Duodenum (tissue), 1 donor: ENCODE results near the gene FSCN2.

GRCh38 chr17:81150392-81151141, 14.7 kb upstream of the PVALEF start:
- PRO-cap, result no peak

DNA sequence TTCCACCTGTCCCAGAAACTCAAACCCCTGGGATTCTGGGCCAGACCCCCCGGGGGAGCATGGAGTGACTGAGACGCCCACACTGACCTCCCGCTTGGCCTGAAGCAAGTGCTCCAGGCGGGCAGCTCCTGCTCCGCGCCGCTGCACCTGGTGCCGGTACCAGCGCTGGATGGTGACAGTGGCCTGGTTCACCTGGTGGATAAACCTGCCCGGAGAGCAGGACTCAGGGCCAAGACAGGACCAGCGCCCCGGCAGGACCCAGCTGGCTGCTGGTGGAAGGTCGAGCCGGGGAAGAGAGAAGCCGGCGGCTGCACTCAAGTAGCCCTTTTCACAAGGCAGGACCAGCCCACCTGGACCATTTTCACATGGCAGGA, 22.5 kb downstream of the CEP131 start:
- PRO-cap, result no peak

DNA sequence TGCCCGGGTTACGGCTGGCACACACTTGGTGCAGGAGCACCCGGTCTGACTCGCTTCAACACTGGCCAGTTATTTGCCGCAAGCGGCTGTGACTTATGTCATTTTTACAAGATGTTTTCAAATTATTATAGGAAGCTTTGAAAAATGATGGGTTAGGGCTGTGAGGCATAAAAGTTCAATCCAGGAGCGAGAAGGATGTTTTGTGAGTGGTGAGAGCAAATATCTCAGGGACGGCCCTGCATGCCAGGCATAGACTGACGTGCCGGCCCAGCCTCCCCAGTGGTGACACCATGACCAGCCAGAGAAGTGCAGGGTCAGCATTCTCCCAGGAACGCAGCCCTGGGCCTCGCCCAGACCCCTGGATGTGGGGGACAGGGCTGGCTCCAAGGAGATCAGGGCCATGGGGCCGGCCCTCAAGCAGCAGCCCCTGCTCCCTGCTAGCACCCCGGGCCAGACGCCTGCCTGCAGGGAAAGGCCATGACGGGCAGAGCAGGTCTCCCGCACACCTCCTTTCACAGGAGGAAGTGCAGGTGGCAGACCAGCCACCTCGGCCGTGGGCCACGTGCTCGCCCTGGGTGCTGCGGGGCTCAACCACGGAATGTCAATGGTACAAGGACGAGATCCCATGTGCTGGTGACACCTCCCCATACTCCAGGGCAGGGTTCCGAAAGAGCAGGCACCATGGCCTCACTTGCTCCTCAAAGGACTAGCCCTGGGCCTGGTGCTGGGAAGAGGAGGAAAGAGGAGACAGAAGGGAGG, 9.5 kb downstream of the NDUFAF8 start:
- PRO-cap, result no peak

DNA sequence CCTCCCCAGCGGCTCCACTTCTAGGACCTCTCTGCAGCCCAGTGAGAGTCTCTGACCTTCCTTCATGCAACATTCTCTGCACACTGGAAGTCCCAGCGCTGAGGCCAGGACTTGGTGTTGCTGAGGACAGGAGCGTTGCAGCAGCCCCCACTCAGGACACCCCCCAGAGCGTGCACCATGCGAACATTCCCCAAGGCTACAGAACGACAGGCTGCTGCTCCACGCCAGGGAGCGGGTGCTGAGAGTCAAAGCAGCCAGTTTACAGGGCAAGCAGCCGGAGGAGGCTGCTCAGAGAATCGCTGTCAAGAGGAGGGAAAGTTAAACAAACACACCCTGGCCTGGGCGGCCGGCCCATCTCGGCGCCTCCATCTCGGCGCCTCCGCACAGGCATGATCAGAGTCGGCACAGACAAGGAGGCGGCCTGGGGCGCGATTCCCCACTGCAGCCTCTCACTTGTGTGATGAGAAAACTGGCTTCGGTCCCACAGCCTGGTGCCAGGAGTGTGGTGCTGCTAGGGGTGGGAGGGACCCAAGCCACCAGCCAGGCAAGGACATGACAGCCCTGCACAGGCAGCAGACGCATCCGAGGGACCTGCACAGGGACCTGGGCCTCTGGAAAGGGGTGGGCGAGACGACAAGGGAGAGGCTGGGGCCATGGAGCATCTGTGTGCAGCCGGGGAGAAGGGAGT, 17.8 kb downstream of the SLC38A10 start:
- PRO-cap, result no peak

DNA sequence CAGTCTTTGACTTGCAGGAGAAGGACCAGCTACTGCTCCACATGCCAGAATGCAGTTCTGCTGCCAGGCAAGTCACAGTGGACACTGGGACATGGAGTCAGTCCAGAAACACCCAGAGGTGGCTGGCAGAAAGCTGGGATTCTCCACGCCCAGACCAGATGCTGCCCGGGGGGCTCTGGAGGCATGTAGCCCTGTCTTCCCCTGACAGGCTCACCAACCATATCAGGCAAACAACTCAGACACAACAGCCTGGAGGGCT, 2.0 kb downstream of the SLC38A10 start:
- PRO-cap, result no peak

DNA sequence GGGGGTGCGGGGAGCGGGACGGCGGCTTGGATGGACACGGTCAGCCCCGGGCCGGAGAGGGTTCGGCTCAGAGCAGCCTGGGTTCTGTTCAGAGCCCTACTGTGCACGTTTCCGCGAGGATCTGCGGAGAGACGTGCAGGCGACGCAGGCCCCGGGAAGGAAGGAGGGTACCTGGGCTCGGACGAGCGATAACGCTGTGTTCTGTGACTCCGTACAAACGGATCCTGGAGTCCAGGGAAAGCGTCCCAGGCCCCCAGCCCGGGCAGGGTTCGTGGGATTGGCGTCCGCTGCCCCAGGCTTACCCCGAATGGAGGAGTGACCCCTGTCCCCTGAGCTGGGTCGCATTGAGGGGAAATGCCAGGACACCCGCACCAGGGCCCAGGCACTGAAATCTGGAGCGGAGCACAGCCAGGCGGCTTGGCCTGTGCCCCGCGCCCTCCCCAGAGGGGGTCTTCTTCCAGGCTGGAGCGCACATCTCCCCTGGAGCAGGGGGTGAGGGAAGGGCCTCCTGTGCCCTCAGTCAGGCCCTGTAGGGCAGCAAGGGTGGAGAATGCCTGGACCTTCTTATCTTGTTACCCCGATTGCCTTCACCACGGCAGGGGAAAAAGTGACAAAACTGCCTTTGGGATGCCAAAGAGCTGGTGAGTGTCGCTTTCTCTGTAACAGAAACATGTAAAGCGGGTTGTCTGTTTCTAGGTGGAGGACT, 48.5 kb upstream of the BAHCC1 start:
- PRO-cap, result no peak

- PRO-cap, result no peak
Measured at GRCh38 chr17:81395747-81396320, 577 bp downstream of the BAHCC1 start.

GRCh38 chr17:81400978-81401442, 5.8 kb downstream of the BAHCC1 start:
- PRO-cap, result no peak

DNA sequence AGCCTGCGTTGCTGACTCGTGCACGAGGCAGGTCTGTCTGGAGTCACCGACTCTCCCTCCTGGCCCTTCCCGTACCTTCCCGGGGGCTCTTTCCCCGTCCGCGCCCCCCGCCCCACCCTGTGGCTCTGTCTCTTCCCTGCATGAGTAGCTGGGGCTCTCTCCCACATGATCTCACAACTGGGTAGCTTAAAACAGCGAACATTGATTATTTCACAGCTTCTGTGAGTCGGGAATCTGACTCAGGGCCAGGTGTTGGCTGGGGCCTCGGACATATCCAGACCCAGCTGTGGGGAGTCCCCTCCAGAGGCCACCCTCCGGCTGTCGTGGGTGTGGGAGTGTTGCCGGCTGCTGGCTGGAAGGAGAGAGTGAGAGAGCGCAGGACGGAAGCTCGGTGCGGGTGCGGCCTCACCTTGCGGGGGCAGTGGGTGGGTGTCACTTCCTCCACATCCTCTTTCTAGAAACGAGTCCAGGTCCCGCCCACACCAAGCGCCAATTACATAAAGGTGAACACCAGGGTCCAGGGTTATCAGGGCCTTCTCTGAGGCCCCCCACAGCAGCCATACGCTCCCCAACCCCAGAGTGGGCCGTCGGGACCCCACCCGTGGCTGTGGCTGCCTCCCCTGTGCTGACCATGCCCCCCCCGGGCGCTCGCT, 17.4 kb downstream of the BAHCC1 start:
- PRO-cap, result no peak

GRCh38 chr17:81429593-81430082, 34.4 kb downstream of the BAHCC1 start:
- PRO-cap, result no peak

DNA sequence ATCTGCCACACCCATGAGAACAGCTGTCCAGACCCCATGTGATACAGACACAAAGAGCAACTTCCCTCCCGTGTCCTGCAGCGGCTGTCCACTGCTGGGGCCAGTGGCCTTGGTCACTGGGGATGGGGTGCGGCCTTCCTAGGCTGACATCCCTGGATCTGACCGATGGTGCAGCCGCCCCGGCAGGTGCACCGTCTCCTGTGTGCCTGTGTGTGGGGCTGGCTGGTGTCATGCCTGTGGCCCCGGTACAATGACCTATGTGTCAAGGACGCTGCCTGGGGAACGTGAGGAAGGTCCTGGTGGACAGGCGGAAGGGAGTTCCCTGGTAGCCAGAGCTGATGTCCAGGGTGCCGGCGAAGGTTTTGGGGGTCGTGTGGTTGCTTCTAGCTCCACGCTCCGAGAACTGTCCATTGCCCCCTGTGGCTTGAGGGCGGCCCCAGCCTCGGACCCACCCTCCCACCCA, 36.9 kb downstream of the BAHCC1 start:
- PRO-cap, result no peak

DNA sequence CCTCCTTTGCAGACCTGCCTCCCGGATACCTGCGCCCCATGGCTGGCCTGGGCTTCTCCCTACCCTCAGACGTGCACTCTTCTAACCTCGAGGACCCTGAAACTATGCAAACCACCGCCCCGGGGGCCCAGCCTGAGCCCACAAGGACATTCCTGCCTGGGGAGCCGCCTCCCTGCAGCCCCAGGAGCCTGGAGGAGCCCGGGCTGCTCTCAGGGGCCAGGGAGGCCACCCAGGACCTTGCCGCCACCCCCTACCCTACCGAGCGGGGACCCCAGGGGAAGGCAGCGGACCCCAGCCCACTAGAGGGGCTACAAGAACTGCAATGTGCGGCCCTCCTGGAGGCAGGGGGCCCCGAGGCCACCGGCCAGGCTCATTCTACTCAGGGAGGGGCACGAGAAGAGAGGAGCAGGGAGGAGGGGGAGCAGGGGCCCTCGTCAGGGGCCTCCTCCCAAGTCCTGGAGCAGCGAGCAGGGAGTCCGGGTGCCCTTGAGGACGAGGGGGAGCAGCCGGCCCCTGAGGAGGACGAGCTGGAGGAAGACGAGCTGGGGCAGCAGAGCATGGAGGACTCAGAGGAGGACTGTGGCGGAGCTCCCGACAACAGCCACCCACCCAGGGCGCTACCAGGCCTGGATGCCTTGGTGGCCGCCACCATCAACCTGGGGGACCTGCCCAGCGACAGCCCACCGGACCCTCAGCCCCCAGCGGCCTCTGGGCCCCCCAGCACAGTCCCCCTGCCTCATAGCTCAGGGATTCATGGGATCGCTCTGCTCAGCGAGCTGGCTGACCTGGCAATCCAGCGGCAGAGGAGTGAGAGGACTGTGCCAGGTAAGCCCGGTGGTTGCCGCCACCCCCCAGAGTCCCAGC, 52.0 kb downstream of the BAHCC1 start:
- PRO-cap, result no peak

DNA sequence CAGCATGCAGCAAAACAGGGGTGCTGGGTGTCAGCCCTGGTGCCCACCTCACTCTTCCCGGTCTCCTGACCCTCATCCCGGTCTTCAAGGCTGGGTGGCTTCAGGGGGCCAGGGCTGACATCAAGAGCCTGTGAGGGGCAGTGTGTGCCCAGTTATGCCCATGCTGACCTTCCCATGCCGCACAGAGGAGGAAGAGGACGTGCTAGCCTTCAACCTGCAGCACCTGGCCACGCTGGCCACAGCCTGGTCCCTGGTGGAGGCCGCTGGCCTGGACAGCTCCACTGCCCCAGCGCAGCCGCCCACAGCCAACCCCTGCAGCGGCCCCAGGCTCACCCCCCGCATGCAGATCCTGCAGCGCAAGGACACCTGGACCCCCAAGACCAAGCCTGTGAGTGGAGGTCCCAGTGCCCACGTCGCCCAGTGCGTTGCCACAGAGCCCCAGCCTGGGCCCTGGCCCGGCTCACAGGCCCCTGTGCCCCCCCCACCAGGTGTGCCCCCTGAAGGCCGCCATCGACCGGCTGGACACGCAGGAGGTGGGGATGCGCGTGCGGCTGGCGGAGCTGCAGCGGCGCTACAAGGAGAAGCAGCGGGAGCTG, 56.3 kb downstream of the BAHCC1 start:
- PRO-cap, result no peak

DNA sequence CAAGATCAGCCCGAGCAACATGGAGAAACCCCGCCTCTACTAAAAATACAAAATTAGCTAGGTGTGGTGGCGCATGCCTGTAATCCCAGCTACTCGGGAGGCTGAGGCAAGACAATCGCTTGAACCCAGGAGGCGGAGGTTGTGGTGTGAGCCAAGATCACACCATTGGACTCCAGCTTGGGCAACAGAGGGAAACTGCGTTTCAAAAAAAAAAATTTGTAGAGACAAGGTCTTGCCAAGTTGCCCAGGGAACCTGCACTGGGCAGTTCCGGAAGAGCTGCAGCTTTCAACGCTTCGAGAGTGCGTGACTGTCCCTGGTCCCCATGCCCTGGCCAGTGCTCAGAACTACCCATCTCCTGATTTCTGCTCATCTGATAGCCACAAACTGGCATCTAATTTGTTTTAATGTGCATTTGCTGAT, 4.0 kb downstream of the ACTG1 start:
- PRO-cap, result no peak

DNA sequence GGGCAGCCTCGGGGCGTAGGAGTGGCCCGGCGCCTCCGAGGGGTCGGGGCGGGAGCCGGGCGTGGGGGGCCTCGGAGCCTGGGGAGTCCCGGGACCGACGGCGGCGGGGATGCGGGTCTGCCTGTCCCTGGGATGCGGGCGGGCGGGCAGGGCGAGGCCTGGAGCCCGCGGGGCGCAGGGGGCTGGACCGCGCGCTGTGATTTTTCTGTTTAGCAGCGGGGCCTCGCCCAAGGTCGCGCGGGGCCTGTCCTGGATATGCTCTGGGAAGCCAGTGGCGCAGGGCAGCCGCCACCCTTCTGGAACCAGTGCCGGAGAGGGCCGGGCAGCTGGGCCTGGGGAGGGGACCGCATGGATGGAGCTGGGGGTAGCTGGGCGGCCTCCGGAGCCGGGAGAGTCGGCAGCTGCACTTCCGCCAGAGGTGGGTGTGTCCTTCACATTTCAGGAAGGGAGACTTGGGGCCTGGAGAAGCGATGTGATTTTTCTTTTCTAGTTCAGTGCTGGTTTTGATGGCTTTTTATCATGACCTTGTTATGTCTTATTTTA, 2.5 kb upstream of the ACTG1 start:
- PRO-cap, result bidirectional peak, plus-strand start at position 74 of the sequence, minus-strand start outside the sequence; bidirectional peak, plus-strand start at position 441 of the sequence, minus-strand start at position 403 of the sequence

GRCh38 chr17:81518461-81519253, 6.1 kb upstream of the ACTG1 start:
- PRO-cap, result bidirectional peak, plus-strand start at chr17:81519065, minus-strand start at chr17:81518979

GRCh38 chr17:81527500-81528449, at the start of gene FSCN2:
TSS of gene FSCN2 (plus strand) at chr17:81528377.
- PRO-cap, result no peak

GRCh38 chr17:81546897-81547717, 5.0 kb downstream of the FAAP100 start:
- PRO-cap, result no peak

DNA sequence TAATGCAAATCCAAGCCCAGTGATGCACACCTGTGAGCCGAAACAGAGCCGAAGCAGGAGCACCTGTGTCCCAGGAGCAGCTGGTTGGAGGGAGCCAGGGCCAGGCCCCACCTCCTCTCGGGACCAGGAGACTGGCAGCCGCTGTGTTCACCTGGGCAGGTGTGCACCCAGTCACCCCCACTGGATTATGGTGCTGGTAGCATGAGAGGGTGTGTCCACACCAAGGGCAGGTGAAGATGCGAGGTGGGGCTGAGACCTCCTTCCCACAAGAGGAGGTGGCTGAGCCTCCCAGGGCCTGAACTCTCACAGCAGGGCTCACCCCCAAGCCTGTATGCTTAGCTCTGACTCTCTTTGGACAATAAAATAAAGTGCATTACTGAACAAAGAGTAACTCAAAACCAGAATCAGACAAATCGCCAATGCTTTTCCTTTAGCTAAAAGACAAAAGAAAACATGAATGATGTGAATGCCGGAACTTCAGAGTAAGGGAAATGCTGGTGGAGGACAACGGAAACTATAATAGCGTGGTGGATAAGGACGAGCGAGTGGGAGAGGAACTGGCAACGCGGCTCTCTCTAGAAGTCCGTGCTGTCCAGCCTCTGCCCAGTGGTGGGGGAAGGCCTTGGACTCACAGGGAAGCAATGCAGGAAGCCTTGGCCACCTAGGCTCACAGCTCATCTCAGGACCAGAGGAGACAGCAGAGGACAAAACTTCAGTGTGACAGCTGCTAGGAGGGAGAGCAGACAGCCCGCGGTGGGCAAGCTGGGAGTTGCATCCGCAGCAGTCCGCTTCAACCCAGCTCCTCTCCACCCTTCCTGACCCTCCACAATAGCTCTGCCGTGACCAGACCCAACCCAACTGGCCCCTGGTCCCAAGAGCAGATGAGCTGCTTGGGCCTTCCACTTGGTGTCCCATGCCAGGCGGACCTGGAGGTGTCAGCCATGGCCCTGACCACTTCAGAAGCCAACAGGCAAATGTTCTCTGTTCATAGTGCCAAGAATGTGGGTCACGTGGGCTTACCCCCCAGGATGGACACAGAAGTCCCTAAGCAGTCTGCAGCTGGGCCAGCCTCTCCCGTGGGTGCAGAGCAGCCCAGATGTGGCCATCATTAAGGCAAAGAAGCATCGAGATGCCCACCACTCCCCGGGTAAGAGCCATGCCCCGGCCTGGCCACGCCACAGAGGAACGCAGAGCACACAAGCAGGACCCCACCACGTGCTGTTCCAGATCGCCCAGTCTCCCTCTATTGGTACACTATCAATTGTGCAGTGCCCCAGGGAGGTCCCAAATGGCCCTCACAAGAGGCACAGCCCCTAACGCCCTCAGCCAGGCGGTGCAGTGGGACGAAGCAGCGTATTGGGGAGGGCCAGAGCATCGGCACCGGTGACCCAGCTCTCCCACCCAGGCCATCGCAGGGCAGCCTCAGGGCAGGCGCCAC, 5.3 kb upstream of the FAAP100 start:
- PRO-cap, result no peak

GRCh38 chr17:81629519-81630486, 7.1 kb downstream of the NPLOC4 start:
- PRO-cap, result no peak